OVCAR3 (cell line): Measurements from ENCODE around the genes OR2L2 and OR14C36.

DNA sequence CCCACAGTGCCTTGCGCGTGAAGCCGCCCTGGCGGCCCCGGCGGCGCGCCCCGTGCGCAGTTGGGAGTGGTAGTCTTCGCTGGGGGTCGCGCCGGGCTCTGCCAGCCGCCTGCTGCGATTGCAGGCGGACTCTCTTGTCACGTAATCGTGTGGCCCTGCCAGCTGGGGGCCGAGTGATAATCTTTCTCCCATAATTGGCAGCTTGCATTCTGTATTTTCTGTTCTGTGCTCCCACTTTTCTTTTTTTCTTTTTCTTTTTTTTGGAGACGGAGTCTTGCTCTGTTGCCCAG, 415 bp upstream of the AHCTF1 start:
- RRBS: 8% methylated on average over 10 of the region's 21 CpGs

DNA sequence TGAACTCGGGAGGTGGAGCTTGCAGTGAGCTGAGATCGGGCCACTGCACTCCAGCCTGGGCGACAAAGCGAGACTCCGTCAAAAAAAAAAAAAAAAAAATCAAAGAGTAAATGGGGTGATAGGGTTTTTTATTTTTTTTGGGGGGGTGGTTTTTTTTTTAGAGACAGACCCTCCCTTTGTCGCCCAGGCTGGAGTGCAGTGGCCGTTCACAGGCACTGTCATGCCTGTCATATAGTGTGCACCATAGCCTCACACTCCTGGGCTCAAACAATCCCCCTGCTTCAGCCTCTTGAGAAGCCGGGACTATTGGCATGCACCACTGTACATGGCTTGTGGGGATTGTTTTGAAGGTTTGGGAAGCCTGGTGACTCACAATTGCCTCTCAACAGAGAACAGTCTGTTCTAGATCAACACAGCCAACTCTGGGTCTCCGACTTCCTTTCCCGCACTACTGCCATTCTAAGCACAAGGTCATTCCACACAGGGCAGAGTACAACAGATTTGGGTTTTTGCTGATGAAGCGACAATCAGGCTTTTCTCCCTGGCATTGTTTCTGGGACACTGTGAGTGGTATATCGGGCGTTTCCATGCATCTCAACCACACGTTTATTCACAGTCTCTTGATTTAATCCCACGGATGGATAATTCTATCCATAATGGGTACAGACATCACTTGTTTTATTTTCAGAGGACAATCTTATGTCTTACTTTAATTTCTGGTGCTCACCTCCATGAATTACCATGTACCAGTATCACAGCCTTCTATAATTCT, 15.5 kb upstream of the AHCTF1 start:
- RRBS: no CpG with 5 or more reads among the region's 15 CpGs

DNA sequence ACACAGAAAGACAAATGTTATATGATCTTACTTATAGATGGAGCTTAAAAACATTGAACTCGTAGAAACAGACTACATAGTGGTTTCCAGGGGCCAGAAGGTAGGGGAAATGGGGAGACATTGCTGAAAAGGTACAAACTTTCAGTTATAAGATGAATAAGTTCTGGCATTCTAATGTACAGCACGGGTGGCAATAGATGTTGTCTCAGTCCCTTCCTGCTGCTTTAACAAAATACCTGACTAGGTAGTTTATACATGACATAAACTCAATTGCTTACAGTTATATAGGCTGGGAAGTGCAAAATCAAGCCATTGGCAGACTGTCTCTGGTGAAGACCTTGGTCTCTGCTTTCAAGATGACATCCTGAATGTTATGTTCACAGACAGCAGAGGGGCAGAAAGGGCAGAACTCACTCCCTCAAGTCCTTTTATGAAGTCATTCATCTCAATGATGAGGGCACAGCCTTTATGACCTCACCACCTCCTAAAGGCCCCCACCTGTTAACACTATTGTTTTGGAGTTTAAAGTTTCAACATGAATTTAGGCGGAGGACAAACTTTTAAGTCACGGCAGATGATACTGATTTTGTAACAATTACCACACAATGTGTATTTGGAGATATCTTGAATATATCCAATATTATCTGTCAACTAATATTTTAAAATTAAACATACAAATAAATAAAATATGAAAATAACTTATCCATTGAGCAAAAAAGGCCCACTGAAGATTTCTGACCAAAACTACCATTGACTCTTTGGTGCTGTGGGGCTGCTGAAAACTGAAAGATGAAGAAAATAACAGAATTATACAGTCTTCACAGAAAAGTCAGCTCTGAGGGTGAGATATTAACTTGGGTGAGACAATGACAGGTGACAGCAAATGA, 22.0 kb downstream of the ZNF124 start:
- RRBS: no CpG with 5 or more reads among the region's 4 CpGs

DNA sequence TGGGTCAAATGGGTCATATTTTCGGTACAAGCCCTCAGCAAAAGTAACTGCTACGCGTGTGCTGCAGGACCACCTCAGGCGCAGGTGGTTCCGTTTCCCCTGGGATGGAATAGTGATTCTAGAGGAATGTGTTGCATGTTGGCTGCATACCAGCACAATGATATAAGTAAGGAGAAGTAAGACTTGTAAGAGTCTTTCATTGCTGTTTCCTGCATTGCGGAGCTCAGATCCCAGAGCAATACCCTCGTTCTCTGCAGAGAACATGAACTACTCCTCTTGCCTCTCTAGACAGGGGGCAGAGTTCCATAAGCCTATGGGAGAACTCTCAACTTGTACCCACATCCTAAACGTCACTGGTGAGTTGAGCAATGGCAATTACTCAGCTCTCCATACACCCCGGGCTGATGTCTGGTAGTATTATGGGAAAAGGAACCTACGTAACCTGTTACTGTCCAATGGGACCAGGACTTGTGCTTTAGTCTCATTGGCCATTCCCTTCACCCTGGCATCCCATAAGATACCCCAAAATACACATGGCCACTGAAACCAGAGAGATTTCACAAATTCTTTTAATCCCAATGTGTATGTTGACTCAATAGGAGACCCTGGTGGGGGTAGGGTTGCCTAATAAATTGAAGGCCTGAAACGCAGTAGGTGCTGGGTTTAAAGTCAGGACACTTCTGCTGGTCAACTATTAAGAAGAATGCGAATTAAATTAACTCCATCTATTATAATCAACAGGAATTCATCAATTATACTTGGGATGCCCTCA, 27.3 kb upstream of the ZNF496 start:
- RRBS: no CpG with 5 or more reads among the region's 12 CpGs

GRCh38 chr1:247445883-247446214, 12.1 kb downstream of the OR2B11 start:
- RRBS: no CpG with 5 or more reads among the region's 6 CpGs

- RRBS: no CpG with 5 or more reads among the region's 3 CpGs
Measured at GRCh38 chr1:248029720-248030216, at the start of gene OR2L2. Gene OR2L2, plus strand, starts transcription at chr1:248030070.

DNA sequence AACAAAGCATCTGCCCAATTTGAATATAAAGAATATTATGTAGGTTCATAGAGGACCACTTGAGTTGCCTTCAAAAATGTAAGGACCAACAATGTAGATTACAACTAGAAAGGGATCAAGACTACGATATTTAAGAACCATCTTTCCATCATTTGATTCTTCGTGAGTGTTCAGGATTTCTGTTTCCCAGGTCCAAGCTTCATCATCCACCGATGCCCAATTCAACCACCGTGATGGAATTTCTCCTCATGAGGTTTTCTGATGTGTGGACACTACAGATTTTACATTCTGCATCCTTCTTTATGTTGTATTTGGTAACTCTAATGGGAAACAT, at the start of gene OR14C36:
Gene OR14C36, plus strand, starts transcription at position 213 of the 334 bp plus-strand sequence.
- RRBS: no CpG with 5 or more reads among the region's 4 CpGs

DNA sequence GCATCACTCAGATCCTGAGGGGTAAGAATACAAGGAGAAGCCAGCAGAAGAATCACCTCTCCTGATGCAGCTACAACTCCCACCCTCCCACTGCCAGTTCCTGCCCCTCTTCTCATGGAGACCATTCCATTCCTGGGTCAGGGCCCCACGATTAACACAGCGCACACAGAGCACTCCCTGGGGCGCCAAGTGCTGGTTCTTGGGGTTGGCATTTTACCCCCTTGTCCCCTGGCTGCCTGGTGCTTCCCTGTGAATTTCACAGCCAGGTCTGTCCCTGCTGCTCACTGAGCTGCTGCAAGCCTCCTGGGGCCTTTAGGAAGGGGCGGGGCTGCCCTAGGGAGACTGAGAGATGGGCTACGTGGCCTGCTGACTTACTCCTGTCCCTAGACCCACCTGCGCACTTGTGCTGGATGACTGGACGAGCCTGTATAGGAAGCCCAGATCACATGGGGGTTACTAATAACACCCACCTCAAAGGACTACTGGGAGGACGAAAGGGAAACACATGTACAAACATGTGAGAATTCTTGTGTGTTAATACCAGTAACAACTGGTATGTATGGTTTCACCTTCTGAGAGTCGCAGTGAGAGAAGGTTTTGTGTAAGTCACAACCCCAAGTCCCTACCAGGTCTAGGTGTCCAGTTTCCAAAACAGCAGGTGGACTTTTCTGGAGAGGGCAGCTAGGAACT, 4.9 kb downstream of the ZNF672 start:
- RRBS: no CpG with 5 or more reads among the region's 9 CpGs

DNA sequence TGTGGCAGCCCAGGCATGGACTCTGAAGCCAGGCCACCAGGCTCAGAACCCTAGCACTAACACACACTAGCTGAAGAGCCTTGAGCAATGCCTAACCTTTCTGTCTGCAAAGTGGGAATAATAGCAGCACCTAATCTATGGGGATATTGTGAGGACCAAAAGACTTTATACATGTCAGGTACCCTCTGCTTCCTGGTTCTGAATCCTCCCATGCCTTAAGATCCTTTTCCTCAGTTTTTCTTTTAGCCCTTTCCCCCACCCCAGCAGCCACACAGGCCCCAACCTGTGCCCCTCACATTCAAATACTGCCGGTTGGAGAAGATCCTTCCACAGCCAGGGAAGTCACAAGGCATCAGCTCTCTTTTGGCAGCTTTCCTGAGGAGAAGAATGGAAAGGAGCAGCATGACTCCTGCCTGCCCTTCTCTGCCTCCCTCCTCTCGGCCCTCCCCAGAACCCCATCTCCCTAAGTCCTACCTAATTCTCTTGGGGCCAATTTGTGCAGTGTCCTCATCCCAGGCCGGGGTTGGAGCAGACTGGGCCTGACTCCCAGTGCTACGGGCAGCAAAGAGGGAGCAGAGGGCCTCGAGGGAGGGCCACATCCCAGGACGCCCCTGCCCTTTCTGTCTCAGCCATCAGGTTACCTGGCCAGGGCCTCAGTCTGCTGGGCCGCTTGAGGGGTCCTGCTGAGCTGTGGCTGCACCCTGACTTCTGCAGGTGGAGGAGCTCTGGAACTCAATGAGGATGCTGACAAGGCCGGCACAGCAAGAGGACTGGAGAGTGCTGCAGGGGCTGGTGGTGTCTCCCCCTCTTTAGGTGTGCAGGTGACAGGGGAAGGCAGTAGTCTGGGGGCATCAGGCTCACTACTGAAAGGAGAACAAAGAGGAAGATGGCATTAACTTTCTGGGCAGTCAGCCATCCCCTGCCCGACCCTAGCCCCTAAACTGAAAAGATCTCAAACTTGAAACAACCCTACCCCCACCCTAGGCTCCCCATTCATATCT, 3.5 kb downstream of the ZNF692 start:
- RRBS: no CpG with 5 or more reads among the region's 9 CpGs

DNA sequence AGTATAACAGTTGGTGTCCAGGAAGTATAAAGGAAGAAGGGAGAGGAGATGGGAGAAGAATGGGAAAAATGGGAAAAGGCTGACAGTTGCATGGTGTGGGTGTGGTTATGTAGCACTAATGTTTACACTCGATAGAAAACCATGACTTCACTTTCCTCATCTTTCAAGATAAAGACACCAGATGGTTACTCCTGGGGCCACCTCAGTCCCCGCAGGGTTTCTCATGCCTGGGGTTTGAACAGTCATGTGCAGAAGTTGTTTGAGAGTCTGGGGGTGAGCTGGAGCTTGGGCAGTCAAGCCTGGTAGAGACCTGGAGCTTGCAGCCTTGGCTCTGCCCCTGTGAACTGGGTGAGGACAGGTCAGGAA, 7.9 kb downstream of the PGBD2 start:
- RRBS: no CpG with 5 or more reads among the region's 2 CpGs